ENCODE measurements around a stretch of chr2.

GRCh38 chr2:37852025-37852400, 73.1 kb upstream of the RMDN2 start:
- RAMPAGE, long total RNA, result no peak
- RRBS, result no CpG with 5 or more reads among the region's 2 CpGs

DNA sequence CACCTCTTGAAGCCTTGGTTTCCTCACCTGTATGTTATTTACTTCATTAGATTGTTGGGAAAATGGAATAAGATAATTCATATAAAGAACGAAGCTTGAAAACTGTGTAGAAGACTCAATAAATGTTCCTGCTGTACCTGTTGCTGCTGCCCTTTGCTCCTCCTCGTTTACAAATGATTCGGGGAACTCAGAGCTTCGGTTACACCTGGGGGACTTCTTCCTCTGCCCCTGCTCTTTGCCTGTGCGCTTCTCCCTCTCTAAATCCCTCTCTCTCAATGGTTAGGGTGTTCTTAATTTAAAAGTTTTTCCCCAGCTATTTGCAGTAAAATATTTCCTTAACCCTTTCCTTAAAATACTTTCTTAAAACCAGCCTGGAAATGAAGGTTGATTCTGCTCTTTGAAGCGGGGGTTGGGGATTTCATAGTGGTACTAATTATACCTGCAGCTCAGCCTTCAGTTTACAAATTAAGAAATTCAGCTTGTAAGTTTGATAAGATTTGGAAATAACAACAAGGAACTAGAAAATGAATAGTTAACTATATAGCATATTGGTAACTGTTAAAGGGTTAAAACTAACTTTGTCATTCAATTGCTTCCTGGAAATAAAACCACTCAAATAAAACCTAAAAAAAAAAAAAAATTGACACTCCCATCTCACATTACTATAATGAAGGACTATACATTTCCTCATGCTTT, 3.1 kb upstream of the RMDN2 start:
- RAMPAGE, long total RNA, result no peak
- RRBS, result no CpG with 5 or more reads among the region's 6 CpGs

GRCh38 chr2:37926002-37926309, 869 bp downstream of the RMDN2 start:
- RAMPAGE, long total RNA, result no peak
- RRBS, result no CpG with 5 or more reads among the region's 4 CpGs

- RAMPAGE, long total RNA, result no peak
- RRBS, result no CpG with 5 or more reads among the region's 3 CpGs
These were observed 142.0 kb upstream of the CYP1B1 start for GRCh38 chr2:38217976-38218314.

- RAMPAGE, long total RNA, result no peak
- RRBS, result no CpG with 5 or more reads among the region's 5 CpGs
These were observed 132.0 kb downstream of the ATL2 start for GRCh38 chr2:38244995-38245555.

DNA sequence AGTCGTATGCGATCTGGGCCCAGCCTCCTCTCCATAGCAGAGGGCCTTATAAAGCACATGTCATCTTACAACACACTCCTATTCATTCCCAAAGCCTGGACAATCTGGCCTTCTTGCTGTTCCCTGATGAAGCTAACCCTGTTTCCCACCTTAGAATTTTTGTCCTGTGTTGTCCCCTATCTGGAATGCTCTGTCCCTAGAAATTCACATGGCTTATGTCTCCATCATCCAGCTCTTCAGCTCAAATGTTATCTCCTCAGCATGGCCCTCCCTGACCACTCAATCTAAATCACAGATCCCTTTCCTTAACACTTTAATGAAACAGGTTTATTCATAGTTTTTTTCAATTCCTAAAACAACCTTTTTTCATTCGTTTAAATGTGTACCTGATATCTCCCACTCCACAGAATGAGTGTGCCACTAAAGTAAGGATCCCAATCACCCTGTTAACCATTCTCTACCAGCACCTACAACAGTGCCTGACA, 29.8 kb downstream of the ATL2 start:
- RAMPAGE, long total RNA, result no peak
- RRBS, result no CpG with 5 or more reads among the region's 3 CpGs

DNA sequence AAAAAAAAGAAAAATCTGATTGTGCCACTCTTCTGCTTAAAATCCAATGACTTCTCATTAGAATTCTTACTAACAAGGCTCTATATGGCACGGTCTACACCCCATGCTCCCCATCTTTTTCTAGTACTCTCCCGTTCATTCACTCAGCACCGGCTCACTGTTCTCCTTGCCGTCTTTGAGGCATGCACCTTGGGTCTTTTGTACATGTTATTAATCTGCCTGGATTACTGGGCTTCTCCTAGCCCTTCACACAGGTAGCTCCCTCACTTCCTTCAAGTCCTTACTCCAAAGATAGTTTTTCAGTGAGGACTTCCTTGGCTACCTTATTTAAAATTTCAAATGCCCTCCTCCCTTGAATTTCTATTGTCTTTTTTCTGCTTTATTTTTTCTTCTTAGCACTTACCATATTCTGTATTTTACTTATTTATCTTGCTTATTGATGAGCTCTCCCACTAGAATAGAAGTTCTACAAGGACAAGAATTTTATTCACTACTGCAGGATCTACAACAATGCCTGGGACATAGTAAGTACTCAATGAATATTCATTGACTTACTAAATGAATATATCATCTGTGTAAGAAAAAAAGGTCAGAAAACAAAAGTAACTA, 26.1 kb downstream of the DHX57 start:
- RAMPAGE, long total RNA, result no peak
- RRBS, result no CpG with 5 or more reads among the region's 4 CpGs

- RAMPAGE, long total RNA, result no peak
- RRBS, result no CpG with 5 or more reads among the region's 15 CpGs
These were observed 1.2 kb downstream of the SOS1 start for GRCh38 chr2:39119659-39120064.

DNA sequence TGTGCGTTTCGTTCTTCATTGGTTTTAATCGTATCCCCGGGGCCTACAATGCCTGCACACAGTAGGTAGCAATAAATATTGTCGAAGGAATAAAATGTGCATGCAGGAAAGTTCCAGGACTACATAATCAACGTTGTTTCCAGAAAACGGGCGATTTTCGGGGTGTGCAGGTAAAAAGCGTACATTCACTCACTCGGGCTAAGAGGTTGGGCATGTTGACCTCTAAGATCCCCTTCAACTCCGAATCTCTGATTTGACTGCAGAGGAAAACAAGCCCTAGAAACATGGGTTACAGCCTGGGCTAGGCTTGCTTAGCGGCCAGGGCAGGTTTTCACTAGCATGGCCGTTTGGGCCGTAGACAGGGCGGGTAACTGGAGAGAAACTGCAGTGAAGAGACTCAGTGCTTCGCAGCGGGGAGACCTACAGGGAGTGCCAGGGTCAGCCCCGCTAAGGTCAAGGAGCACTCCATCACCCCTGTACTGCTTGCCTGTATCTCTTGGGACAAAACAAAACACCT, 2.9 kb upstream of the SOS1 start:
- RAMPAGE, long total RNA, result no peak
- RRBS, result no CpG with 5 or more reads among the region's 19 CpGs

DNA sequence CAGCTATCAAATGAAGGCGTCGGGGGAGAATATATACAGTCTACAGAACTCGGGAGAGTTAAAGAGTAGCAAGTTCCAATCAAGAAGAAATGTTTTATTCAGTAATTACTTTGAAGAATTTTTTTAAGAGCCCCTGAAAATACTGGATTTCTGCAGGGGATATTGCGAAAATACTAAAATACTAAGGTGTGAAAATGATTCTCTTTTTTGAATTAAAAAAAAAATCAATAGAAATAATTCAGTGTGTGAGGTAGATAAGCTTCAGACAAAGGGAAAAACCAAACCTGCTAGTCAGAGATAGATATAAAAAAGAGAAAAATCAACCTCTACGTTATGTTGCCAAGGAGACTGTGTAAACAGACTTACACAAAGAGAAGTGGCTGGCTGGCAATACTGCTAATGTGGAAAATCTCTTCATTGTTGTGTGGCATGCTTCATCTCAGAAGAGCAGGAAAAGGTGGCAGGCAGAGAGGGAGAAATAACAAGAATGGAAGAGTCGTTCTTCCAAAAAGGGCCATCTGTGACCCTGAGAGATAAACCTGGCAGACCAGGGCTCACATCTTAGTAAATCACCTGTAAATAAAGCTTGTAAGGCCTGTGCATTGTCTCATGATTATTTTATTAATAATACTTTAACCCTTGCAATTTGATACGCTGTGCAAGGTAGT, 200.8 kb downstream of the SLC8A1 start:
- RAMPAGE, long total RNA, result no peak
- RRBS, result no CpG with 5 or more reads among the region's 7 CpGs

- RAMPAGE, long total RNA, result no peak
- RRBS, result no CpG with 5 or more reads among the region's 7 CpGs
These were observed 719 bp downstream of the SLC8A1 start for GRCh38 chr2:40451317-40451424.

DNA sequence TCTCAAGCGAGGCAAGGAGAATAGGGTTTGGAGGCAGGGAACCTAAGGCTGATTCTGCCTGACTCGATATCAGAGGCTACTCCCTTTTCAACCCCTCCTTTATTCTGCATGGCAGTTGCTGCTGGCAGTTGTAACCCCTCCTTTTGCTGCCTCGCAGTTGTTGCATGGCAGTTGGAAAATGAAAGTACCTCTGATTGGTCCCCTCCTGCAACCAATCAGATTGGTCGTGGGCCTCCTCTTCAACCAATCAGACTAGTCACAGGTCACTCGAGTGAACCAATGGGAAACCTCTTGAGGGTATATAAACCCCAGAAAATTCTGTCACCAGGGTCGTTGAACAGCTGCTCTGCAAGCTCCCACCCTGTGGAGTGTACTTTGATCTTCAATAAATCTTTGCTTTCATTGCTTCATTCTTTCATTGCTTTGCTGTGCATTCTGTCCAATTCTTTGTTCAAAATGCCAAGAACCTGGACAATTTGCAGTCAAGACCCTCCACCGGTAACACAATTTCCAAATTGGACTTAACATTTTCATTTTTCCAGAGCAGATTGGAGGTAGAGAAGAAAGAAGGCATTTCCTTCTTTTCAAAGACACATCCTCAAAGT, 294.4 kb upstream of the SLC8A1 start:
- RAMPAGE, long total RNA, result no peak
- RRBS, result no CpG with 5 or more reads among the region's 7 CpGs

- RAMPAGE, long total RNA, result no peak
- RRBS, result no CpG with 5 or more reads among the region's 13 CpGs
These were observed 505.7 kb upstream of the SLC8A1 start for GRCh38 chr2:40957481-40958105.

DNA sequence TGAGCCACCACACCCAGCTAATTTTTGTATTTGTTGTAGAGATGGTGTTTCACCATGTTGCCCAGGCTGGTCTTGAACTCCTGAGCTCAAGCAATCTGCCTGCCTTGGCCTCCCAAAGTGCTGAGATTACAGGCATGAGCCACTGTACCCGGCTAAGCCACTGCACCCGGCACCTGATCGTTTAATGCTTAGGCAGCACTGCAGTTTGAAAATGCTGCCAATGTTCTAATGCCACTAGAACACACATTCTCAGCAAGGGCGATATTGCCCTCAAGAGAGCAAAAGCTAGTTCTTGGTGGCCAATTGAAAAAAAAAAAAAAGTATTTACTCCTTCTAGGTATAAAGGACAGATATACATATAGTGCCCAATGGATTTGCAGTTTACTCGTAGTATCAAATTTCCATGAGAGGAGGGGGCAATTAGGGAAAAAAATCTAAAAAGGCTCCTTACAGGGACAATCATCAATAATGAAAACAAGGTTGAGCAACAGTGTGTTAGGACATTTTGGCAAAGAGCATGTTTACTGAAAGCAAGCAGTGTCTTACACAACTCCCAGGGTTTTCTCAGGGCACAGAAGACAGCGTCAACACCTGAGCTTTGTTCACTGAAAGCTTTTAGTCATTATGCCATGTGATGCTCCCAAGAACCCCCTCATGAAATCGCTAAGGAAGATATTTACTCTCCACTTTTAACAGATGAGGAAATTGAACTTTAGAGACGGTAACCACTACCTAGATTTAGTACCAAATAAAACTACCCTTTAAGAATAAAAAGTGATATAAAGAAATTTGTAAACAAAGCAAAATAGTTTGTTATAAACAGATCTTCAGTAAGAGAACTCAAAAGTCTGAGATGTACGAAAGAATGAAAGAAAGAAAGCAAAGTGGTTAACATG, 199.8 kb upstream of the PKDCC start:
- RAMPAGE, long total RNA, result no peak
- RRBS, result no CpG with 5 or more reads among the region's 9 CpGs

- RAMPAGE, long total RNA, result no peak
- RRBS, result no CpG with 5 or more reads among the region's 9 CpGs
These were observed 1.7 kb downstream of the PKDCC start for GRCh38 chr2:42049463-42049970.

GRCh38 chr2:42052794-42053742, 5.2 kb downstream of the PKDCC start:
- RAMPAGE, long total RNA, result no peak
- RRBS, result no CpG with 5 or more reads among the region's 18 CpGs

GRCh38 chr2:42101747-42102638, 54.2 kb downstream of the PKDCC start:
- RAMPAGE, long total RNA, result no peak
- RRBS, result 3% methylated on average over 6 of the region's 49 CpGs

DNA sequence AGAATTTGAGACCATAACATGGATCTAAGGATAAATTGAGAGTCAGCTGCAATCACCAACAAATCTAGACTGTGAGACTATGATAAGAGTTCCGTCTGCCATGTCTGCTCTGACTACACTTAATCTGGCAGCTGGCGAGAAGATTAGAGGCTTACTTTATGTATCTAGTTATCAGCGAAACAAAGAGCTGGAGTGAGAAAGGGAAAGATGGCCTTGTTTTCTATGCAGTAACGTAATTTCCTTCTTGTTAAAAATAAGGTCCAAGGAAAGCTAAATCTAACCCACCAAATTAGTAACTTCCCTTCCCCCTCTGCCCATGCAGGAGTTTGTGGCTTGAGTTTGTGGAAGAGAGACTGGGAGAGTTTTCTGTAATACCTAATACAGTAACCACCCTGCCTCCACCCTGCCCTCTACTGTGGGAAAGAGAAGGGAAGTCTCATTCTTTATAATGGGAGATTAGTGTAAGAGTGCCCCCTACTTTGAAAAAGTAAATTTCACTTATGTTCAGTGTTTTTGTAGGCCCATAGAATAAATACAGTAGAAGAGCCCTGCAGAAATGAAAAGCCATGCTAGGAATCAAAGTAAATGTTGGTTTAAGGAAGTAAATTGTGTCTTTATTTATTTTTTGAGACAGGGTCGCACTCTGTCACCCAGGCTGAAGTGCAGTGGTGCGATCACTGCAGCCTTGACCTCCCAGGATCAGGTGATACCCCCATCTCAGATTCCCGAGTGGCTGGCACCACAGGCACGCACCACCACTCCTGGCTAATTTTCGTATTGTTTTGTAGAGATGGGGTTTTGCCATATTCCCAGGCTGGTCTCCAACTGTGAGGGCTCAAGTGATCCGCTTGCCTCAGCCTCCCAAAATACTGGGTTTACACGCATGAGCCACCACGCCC, 27.6 kb downstream of the EML4 start:
- RAMPAGE, long total RNA, result no peak
- RRBS, result no CpG with 5 or more reads among the region's 12 CpGs

DNA sequence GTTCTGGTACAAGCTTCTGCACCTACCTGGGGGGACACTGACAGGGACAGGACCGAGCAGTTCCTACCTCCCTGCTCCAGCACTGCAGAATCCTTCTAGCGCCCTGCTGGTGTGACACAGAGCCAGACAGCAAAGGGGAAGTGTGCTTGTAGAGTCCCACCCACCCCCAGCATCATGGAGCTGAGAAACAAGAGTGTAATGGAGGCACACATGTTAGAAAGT, 38.3 kb downstream of the OXER1 start:
- RAMPAGE, long total RNA, result no peak
- RRBS, result no CpG with 5 or more reads among the region's 2 CpGs

GRCh38 chr2:42755163-42755844, 8.6 kb downstream of the OXER1 start:
- RAMPAGE, long total RNA, result no peak
- RRBS, result no CpG with 5 or more reads among the region's 14 CpGs

All from hepatocyte (in vitro differentiated cells and primary cell).